Myometrial cell (primary cell): ENCODE measurements around a stretch of chr9.

DNA sequence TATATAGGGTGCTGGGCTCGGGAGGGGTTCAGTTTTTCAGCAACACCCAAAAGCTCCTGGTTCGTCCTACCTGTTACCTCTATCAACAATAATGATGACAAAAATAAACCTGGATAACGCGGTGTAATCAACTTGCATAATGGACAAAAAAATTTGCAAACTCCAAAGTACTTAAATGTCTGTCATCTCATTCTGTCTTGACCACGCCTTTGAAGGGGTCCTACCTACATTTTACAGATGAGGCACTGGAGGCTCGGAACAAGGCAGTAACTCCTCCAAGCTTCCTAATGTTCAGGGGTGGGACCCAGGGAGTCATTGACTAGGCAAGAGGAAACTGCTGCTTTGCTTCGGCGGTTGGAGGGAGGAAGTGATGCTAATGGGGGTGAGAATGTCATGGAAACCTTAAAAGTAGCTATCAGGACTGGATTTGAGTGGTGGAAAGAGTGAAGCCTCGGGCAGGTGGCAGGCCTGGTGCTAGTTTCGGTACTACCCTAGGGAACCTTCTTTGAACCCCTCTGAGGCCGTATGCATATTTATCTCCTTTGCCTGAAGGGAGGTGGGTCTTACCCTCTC, 1.5 kb downstream of the BSPRY start:
- RAMPAGE, long total RNA: no peak

DNA sequence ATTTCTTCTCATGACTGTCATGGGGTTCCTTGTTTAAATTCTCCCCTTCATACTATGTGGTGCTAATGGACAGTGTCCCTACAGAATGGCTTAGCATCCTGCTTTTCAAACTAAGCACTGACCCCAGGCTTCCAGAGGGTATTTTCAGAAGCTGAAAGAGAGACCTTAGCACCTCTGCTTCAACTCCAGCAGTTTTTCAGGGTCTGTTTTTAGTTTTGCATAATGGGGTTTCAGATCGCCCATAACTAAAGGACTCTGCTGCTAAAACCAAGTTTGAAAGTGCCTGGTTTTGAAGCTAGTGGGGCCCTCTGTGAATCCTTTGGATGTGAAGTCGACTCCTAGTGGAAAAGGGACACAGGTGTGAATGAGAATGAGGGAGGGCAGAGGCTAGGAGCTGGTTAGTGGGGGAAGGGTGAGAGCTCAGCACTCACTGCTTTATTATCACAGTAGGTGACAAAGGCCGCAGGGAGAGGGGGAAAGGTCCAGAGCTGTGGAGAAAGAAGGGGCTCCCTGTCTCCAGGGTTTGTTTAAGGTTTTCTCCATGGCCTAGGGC, 3.7 kb downstream of the HDHD3 start:
- RAMPAGE, long total RNA: no peak

GRCh38 chr9:113380825-113381385, 4.1 kb upstream of the HDHD3 start:
- RAMPAGE, long total RNA: no peak

GRCh38 chr9:113409479-113409847, 1.0 kb downstream of the POLE3 start:
- RAMPAGE, long total RNA: no peak

GRCh38 chr9:113411031-113411211, 374 bp downstream of the C9orf43 start:
- RAMPAGE, long total RNA: no peak

GRCh38 chr9:113571888-113572490, 108.5 kb downstream of the RGS3 start:
- RAMPAGE, long total RNA: no peak

GRCh38 chr9:113583612-113584273, 120.2 kb downstream of the RGS3 start:
- RAMPAGE, long total RNA: no peak

GRCh38 chr9:113587344-113587808, 123.8 kb downstream of the RGS3 start:
- RAMPAGE, long total RNA: no peak

GRCh38 chr9:113609437-113610441, 146.2 kb downstream of the RGS3 start:
- RAMPAGE, long total RNA: no peak

- RAMPAGE, long total RNA: no peak
Observed at GRCh38 chr9:113614722-113615444, 151.4 kb downstream of the RGS3 start.

GRCh38 chr9:113868168-113868535, 8.0 kb upstream of the ZNF618 start:
- RAMPAGE, long total RNA: no peak

GRCh38 chr9:114081916-114082405, 3.9 kb upstream of the AMBP start:
- RAMPAGE, long total RNA: no peak

DNA sequence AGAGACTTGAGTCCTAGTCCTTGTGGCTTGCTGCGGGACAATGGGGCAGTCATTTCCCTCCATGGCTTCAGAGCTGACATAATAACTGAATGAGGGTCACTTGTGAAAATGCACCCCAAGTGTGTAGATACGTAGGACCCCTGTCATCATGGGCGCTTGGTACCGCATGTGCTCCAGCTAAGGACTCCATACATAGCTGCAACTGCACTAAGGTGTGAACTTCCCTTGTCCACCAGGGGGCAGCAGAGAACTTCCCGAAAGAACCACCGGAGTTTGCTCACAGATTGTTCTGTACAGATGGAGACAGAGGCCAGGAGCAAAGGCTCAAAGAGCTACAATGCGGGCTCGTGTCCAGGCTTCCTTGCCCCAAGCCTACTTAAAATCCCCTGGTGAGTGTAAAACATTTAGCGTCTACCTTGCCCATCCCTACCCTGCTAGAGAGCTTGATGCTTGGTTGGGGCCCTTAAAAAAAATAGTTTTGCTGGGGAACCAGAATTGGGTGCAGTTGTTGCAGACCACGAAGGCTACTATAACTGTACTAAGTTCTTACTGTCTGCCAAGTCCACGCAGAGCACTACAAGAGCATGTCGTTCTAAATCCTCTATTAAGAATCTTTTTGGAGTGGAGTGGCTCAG, 4.5 kb upstream of the AMBP start:
- RAMPAGE, long total RNA: no peak

- RAMPAGE, long total RNA: no peak
Observed at GRCh38 chr9:114099661-114099963, 520 bp upstream of the KIF12 start.

DNA sequence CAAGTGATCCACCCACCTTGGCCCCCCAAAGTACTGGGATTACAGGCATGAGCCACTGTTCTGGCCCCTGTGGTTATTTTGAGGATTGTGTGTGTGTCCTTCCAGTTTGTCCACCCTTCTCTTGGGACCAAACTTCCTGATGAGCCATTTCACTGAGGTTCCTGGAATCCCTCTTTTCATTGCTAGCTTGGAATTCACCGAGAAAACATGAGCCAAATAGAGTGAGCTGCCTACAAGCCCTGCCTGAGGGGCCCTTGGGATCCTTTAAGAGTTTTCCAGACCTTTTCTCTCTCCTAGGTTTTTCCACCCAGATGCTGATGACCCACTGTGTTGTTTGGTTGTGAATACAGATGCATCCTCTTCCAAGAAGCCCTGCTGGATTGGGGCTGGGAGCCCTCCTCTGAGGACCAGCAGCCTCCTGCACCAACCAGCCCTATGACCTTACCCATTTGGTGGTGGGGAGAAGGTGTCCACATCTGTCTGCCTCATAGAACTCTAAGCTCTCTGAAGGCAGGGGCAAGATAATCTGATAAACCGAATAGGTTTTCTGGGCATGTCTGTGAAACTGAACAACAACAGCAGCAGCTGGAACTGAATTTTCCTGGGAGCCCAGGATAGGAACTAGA, 13.3 kb upstream of the KIF12 start:
- RAMPAGE, long total RNA: no peak

DNA sequence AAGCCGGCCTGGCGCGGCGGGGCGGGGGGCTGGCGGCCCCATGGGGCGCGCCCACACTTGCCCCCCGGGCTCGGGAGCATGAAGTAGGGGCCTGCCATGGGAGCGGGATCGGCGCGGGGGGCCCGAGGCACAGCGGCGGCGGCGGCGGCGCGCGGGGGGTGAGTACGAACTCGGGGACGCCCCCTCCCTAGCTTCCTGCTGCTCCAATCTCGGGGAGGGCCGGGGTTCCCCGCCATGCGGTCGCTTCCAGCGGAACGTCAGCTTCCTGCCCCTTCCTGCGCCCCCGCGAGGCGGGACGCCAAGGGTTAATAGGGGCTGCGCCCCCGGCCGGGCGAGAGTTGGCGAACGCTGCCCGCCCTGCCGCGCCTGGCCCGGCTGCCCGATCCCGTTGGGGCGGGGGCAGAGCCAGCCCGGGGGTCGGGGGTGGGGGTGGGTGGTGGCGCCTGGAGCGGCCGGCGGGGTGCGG, 551 bp downstream of the COL27A1 start:
- RAMPAGE, long total RNA: no peak

DNA sequence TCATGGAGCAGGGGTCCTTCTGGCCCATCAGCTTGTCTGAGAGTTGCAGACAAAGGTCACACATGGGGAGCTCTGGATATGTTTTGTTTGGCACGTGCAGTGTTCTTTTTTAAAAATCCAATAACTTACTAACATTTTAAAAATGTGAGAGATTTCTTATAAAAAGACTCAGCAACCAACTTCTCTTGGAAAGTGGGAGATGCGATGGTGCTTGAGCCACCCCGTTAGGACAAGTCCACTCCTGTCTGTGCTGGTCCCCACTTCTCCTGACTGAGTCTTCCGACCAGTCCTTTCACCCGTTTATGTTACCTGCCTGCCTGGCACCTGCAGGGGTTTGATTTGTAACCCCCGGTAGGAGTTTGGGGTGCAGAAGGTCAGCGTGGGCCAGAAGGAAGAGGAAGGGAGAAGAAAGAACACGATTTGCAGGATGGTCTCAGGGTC, 14.5 kb downstream of the COL27A1 start:
- RAMPAGE, long total RNA: no peak

GRCh38 chr9:114207017-114207932, 51.9 kb downstream of the COL27A1 start:
- RAMPAGE, long total RNA: no peak

GRCh38 chr9:114241858-114242503, 80.9 kb upstream of the ORM1 start:
- RAMPAGE, long total RNA: no peak

- RAMPAGE, long total RNA: no peak
Observed at GRCh38 chr9:114311626-114312796, 10.9 kb upstream of the ORM1 start.